Cerebral cortex (tissue), 2 donors: ENCODE measurements around the gene TMEM201.

- PRO-cap, 2 experiments = no peak in any of the 2 experiments
Measured at GRCh38 chr1:8247798-8248586, 69.9 kb upstream of the SLC45A1 start.

DNA sequence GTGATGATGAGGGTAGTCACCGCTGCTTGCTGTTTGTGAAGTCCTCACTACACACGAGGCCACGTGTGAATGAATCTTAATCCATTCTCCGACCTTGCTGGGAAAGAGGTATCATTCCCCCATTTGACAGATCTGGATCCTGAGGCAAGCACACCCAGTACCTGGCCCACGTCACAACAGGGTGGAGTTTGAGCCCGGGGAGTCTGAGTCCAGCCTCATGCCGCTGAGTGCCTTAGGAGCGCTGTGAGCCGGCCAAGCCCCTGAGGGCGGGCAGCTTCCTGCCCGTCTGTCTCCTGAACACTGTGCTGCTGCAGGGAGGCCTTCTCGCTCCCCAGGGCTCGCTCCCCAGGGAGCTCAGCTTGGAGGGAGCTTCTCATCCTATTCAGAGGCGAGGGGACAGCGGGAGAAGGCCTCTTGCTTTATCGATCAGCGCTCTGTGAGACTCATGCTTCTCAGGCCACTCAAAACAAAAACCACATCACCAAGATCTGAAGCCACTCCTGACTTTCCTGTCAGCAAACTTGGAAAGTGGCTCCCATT lies 29.8 kb downstream of the SLC45A1 start:
- PRO-cap, 2 experiments = no peak in any of the 2 experiments

DNA sequence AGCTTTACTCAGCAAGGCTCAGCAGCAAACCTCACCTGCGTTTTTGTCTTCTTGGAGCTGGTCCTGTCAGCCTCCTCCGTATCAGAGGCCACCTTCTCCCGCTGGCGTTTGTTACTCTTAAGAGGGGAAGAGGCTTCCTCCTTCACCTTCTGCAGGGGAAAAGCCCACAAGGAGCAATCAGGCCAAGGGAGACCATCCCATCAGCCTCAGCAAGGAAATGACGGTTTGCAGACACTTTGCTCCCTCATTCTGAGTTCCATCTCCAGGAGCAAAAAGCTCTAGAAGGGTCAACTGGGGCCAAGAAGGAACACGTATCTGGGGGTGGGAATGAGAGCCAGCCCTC lies 43.8 kb downstream of the SLC45A1 start:
- PRO-cap, 2 experiments = no peak in any of the 2 experiments

- PRO-cap, 2 experiments = no peak in any of the 2 experiments
Measured at GRCh38 chr1:8396664-8397541, 79.0 kb downstream of the SLC45A1 start.

DNA sequence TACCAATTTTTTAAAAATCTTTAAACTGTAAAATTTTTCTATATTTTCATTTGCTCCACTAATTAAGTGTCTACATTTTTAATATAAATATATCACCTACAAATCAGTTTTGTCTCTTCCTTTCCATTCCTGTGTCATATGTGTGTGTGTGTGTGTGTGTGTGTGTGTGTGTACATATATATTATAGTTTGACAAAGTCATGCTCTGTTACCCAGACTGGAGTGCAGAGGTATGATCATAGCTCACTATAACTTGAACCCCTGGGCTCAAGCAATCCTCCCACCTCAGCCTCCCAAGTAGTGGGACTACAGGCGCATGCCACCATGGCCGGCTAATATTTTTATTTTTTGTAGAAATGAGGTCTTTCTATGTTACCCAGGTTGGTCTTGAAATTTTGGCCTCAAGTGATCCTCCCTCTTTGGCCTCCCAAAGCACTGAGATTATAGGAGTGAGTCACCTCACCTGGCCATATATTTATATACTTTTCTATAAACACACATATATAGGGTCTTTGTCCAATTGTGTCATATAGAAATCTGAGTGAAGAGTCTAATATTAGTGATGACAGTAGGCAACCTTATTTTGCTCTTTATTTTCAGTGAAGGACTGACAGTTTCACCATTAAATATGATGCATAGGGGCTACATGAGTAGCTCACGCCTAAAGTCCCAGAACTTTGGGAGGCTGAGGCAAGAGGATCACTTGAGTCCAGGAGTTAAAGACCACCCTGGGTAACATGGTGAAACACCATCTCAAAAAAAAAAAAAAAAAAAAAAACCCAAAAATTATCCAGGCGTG lies 82.4 kb downstream of the SLC45A1 start:
- PRO-cap, 2 experiments = no peak in any of the 2 experiments

DNA sequence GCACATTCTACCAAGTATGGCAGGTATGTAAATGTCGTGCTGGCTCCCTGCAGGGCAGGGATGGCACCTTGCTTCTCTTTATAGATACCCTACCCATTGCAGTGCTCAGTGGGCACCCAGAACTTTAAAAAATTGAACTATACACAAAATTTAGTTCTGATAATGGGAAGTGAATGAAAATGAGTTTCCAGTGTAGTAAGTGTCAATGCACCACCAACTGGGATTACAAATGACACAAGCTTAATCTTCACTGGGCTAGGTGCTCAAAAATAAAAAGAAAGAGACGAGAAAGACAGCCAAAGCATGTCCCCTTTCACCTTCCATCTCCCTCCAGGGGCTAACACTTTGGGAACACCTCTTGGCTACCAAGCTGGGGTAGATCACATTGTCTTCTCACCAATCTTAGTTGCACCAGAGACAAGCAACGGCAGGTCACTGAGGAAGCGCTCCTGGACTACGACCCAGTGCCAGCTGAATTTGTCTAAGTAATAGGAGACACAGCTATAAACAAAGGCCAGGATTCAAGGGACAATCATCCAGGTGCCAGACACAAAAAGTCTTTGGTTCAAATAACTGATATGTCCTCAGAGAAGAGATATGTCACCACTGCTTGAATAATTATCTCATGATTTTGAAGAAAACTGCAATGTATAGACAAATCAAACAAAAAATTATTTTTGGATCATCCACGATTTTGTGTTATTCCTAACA lies 100.3 kb downstream of the SLC45A1 start:
- PRO-cap, 2 experiments = no peak in any of the 2 experiments

DNA sequence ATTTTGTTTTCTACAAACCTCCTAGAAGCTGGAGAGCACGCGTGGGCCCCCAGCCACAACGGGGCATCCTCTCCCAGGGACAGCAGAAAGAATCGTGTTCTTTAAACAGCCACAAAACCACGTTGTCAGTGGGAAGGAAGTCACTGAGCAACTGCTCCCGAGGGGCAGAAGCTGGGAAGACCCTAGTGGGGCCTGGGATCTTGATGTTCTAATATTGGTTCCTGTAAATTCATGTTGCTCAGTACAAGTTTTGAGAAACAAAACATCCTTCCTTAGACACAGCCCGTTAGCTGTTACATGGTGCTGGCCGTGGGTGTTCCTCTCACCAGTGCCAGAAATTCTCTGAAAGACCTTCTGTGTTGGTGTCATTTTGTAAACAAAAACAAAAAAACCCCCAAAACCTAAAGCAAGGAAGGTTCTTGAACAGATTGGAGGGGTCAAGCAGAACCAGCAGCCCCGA lies 38.4 kb downstream of the SLC2A7 start:
- PRO-cap, 2 experiments = no peak in any of the 2 experiments

GRCh38 chr1:9010874-9011427 lies 15.3 kb downstream of the SLC2A7 start:
- PRO-cap, 2 experiments = no peak in any of the 2 experiments

DNA sequence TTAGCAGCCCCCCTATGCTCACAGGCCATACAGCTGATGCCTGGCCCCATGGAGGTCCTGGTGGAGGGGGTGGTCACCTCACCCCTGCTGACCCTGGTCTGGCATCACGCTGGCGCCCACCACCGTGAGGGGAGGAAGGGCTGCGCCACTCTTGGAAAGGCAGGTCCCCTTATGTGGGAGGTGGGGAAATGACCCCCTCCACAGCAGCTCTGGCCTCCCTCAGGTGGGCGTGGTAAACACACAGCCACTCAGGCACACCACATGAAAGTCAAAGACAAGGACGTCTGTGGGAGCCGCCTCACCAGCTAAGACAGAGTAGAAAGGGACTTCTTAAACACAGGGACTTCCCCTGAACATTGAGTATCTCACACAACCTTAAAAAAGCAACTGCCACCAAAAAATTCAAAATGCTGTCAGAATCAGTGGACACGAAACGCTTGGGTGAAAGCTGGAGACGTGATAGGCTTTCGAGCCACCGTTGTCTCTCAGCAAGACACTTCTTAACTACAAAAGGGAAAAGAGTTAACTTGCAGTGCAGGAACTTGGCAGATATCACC lies 6.9 kb downstream of the GPR157 start:
- PRO-cap, 2 experiments = no peak in any of the 2 experiments

GRCh38 chr1:9166354-9166855 lies 37.5 kb upstream of the GPR157 start:
- PRO-cap, 2 experiments = peak in 1 of 2 experiments; most common plus-strand start chr1:9166527 (in 1)

DNA sequence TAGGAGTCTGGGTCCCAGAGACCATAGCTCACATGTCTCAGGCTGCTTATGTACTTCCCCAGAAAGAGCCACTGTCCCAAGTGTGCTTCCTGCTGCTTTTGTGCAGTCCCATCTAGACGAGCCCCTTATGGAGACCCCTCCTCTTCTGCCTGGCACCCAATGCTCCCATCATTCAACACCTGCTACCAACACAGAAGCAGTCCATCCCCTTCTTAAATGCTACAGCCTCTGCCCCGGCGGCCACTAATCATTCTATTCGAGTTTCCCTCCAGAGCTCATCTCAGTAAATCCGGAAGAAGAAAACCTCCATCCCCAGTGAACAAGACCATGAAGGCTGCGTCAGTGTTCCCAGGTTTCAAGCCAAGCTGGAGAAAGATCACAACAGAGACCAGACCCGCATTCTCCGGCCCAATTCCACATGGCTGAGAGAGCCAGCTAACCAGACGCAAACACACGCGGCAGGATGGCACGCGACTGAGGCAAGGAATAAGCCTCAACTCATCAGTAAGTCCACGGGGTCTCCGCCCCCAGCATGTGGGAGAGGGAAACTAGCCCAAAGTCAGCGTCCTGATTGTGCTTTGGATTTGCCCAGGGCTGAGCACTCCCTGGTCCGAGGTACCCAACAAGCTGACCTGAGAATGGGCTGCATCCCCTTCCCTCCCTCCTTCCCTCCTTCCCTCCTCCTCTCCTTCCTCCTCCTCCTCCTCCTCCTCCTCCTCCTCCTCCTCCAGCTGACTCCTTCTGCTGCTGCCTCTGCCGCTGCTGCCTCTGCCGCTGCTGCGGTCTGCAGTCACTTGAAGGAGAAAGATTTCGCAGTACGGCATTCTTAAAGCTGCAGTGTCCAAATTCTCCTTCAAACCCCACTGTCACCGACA lies 33.2 kb upstream of the H6PD start:
- PRO-cap, 2 experiments = peak in 1 of 2 experiments; most common minus-strand start position 776 of the sequence (in 1)

DNA sequence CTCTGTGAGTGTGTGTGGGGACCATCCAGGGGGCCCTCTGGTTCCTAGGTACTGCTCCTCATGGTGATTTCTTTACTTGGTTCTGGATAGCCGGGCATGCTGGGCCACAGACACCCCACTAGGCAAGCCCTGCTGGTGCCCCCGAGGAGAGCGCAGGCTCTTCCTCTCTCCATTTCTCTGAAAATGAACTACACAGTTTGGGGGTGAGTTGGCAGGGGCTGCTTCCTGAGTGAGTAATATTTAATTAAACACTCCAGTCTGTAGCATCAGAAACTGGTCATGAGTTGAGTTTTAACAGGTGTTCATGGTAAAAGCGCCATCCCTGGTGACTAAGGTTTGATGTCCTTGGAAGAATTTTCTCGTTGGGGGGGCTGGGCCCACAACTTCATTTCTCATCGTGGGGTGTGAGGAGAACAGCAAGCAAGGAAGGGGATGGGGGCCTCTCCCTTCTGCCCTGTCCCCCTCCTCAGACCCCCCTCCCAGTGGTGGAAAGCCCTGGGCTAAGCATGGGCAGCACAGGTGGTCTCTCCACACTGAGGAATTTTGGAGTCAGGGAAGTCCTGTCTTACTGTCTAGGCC lies 1.8 kb downstream of the SPSB1 start:
- PRO-cap, 2 experiments = peak in 1 of 2 experiments; most common minus-strand start position 185 of the sequence (in 1)

DNA sequence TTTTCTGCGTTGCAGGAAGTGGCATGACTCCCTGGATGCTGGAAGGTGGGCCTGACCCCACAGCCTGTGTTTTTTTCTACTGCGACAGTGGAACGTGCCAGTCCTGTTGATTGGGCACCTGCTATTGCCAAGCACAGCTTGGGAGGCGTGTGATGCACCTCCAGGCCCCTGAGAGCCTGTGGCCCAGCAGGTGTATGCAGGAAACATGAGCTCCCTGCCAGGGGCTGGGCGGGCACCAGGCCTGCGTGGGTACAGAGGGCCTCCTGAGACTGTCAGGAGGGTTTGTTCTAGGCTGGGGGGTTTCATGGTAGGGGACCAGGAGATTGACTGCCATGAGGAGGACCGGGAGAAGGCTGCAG lies 16.0 kb downstream of the SPSB1 start:
- PRO-cap, 2 experiments = no peak in any of the 2 experiments

DNA sequence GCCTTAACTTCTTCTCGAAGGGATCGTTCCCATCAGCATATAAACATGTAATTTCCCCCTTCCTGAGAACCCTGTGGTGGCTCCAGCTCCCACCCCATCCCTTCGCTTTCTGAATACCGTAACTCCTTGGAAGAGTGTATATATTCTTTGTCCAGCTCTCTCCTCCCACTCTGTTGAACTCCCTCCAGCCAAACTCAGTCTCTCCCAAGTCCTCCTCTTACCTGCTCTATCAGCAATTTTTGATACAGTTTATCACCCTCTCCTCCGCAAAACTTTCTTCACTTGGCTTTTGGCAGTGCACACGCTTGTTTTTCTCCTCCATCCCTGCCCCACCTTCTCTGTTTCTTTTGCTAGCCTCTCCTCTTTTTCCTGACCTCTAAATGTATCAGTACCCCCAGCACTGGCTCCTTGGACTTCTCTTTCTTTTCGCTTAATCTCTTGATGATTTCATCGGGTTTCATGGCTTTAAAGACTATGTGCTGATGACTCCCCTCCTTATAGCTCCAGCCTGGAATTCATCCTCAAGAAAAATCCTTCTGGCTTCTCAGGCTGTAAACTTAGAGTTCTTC lies 109.8 kb upstream of the SLC25A33 start:
- PRO-cap, 2 experiments = peak in 1 of 2 experiments; most common minus-strand start position 111 of the sequence (in 1)

DNA sequence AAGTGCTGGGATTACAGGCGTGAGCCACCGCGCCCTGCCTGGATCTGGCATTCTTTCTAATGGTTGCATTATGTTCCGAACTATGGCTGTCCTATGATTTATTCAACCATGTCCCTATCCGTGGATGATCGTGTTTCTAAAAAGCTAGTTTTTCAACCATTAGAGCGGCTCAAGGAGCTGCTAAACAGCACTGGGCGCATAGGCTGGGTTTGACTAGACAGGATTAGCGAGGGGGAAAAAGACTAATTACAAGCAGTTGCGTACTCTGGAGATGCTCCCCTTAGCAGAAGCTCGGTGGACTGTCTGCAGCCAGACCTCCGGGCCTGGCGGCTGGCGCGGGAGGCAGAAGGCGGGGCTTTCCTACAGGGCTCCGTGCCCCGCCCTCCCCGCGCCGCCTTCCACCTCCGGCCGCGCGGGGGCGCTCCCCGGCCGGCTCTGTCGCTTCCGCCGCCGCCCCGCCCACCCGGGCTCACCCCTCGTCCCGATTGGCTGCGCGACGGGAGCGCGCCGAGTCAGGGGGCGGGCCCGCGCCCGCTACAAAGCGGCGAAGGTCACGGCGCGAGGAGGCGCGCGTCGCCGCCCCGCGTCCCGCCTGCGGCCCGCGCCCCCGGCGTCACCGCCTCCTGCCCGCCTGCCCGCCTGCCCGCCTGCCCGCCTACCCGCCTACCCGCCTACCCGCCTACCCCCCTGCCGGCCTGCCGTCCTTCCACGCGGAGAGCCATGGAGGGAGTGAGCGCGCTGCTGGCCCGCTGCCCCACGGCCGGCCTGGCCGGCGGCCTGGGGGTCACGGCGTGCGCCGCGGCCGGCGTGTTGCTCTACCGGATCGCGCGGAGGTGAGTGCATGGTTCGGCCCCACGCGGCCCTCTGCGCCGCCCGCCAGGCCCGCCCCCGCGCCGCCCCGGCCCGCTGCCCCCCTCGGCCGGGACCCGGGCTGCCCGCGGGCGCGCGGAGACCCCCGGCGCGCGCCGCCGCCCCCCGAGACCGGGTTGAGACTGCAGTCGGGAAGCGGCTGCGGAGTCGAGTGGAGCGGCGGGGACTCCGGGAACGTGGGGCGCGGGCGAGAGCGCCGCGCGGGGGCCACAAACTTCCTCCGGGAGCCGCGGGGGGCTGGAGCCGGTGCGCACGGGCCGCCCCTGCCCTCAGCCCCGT lies at the start of gene TMEM201:
Gene TMEM201, plus strand, starts transcription at position 701 of the 1,149 bp plus-strand sequence.
- PRO-cap, 2 experiments = peak in 1 of 2 experiments; most common plus-strand start position 539 of the sequence (in 1); most common minus-strand start position 332 of the sequence (in 1)

DNA sequence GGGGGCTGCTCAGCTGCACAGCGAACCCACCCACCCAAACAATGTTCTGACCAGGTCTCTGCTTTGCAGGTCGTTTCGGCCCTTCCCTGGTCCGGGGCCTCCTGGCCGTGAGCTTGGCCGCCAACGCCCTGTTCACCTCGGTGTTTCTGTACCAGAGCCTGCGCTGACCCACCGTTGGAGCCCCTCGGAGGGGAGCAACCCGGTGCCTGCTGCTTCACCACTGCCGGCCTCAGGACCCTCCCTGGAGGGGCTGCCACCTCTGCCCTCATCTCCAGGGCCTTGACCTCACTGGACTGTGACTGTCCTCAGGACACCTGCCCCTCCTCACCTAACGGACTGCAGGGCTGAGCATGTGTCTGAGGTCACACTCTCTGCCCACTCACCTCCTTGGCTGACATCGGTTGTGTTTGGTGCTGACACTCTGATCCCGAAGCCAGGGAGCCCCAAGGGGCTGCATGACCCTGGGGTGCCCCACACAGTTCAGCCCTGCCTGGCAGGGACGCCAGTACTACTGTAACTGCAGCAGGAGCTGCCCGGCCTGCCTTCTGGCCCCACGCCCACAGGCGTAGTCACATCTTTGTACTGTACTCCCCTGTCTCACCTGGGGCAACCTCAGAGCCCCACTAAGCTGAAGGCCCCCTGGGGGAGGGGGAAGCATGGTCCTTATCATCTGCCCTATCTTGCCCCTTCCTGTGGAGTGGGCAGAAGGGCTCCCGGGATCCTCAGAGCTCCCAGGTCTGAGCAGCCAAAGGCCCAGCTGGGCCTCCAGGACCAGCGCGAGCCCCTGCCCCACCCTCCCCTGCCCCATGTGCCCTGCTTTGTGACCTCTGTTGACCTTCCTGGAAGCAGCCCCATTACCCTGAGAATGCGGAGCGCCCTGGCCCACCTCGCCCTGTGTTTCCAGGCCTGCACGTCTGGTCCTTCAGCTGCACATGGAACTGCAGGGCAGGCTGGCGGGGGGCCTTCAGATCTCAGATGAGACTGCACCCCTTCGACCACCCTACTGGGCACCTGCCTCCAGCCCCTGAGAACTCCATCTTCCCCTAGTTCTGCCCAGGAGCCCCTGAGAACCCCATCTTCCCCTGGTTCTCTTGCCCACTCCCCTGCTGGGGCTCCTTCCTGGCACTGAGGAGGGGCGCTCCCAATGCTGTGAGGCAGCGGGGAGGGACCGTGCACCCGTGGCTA lies 24.6 kb downstream of the TMEM201 start:
- PRO-cap, 2 experiments = no peak in any of the 2 experiments

- PRO-cap, 2 experiments = no peak in any of the 2 experiments
Measured at GRCh38 chr1:9687002-9687993, 35.8 kb downstream of the PIK3CD start.

GRCh38 chr1:9842677-9843382 lies 19.1 kb upstream of the CLSTN1 start:
- PRO-cap, 2 experiments = no peak in any of the 2 experiments

DNA sequence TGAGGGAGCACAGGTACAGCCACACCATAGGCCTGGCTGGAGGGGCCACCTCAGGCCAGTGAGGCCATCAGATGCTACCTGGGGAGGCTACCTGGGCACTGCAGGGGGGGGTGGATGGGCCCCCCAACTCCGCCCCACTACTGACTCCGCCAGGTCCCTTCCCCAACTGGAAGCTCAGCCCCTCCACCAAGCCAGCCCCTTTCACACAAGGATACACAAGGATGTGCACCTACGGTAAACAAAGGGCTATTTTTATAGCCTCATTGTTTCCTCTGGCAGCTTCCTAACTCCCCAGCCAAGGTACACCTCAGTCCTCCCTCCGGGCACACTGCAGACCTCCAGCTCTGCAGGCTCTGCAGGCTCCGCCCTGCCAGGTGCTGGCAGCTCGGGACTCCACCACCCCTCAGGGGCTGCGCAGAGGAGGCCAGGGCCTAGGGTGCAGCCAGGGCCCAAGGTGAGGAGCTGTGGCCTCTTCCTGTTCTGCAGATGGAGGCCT lies 19.7 kb upstream of the CLSTN1 start:
- PRO-cap, 2 experiments = no peak in any of the 2 experiments

DNA sequence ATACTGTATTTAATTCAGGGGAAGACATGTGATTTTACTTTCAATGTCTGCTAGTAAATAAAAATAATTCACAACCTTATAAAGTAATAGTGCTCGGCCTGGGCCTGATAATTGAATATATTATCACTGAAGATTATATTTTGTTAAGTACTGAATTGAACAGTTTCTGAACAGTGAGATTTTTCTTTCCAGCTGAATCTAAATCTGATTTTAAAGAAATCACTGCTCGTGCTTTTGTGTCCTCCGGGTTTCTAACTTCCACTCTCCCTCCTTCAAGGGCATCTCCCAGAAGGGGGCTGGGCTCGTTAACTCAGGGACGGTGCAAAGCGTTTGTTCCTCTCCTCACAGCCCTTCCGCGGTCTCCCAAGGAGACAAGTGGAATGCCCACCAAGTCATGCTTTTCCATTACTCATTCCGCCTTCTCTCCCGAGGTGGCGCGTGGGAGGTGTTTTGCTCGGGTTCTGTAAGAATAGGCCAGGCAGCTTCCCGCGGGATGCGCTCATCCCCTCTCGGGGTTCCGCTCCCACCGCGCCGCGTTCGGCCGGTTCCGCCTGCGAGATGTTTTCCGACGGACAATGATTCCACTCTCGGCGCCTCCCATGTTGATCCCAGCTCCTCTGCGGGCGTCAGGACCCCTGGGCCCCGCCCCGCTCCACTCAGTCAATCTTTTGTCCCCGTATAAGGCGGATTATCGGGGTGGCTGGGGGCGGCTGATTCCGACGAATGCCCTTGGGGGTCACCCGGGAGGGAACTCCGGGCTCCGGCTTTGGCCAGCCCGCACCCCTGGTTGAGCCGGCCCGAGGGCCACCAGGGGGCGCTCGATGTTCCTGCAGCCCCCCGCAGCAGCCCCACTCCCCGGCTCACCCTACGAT lies 591 bp upstream of the KIF1B start:
- PRO-cap, 2 experiments = peak in 1 of 2 experiments; most common plus-strand start position 366 of the sequence (in 1); most common minus-strand start position 365 of the sequence (in 1)